Metanephros (tissue), 2 donors: ENCODE measurements around a stretch of chr2.

DNA sequence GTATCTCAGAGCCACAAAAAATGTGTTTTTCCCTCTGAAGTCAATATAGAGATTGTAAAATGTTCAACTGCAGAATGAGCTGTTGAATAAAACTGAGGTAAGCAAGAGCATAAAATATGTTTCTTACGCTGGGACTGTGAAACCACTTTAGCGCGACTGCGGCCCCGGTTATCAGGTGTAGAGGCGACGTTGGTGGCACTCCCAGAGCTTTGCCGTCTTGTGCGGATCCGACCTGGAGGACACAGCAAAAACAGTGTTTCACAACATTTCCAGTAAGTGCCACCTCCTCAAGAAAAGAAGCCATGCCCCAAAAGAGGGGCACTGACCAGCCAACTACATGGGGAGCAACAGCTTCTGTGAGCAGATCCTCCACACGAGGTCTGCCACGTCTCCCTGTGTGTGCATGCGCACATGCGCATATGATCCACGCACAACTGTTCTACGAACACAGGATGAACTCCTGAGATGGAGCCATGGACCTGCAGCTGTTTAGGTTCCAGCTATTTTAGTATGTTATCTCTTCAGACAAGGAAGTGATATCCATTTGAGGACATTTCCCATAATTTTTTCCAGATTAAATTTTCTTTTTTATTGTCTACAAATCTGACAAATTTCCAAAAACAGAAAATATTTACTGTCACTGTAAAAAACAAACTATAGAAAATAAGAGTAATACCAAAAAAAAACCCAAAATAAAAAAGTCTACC is 145.1 kb upstream of the TFCP2L1 start:
- RAMPAGE, long total RNA = no peak

DNA sequence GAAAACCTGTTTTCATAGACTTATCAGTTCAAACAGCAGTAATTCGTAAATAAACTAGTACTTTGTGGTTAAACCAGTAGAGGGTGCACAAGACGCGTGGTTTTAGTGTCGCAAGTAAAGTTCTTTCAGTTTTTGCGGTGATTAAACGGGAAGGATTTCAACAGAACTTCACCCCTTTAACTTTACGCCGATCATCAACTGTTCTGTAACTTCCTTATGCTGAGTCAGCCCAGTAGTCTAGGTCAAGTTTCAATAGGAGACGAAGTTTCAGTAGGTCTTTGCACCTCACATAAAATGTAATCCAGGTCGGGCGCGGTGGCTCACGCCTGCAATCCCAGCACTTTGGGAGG is 118.3 kb downstream of the CLASP1 start:
- RAMPAGE, long total RNA = no peak

DNA sequence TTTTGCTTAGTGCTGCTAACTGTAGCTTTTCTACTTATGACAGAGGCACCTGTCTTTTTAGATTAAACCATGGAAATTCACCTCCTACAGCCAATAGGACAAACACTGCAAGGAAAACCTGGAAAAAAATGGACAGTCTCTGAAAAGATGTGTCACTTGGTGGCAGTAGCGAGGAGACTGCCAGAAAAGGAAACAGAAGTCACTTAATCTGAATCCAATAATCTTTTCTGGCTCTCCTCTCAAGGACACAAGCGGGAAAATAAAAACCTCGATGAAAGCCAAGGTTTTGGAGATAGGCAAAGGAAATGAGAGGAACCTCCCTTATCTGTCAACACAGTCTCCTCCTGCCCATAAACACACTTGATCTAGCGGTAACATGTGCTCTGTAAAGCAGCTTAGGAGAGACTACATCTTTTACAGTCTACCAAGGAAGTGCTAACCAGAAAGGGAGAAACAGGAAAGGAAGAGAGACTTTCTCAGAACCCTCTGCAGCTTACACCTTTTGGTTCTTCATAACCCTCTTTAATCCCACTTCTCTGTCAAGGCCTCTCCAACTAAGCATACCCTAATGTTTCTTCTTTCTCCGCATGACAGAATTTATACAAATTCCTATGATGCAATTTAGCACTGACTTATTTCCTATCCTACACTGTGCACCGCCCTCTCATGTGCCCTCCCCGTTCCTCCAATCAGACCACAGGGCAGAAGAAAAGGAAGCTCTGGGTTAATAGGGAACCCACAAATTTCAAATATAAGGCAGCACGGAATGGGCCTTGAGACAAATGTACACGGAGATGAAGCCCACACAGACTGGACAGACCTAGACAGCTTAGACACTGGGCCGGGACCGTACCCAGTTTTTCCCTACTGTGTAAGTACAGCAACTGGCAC is 52.8 kb downstream of the CLASP1 start:
- RAMPAGE, long total RNA = no peak

DNA sequence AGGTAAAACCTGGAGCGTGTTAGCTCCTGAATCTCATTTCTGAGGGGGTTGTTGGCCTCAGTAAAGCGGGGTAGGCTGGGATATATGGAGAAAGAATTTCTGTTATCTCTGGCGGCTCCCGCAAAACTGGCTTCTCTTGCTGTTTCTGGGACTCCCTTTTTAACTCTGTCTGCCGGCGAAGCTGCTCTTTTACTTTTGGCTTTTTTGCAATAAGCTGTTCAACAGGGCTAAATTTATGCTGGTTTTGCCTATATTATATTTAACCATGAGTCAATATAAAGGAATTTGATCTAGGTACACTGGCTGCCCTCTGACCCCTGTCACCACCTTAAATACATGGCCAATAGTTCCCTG is 36.1 kb upstream of the CLASP1 start:
- RAMPAGE, long total RNA = no peak

- RAMPAGE, long total RNA = no peak
Measured at GRCh38 chr2:121700405-121700814, 36.3 kb downstream of the NIFK start.

GRCh38 chr2:121969072-121969709 is 213.7 kb downstream of the TSN start:
- RAMPAGE, long total RNA = no peak

DNA sequence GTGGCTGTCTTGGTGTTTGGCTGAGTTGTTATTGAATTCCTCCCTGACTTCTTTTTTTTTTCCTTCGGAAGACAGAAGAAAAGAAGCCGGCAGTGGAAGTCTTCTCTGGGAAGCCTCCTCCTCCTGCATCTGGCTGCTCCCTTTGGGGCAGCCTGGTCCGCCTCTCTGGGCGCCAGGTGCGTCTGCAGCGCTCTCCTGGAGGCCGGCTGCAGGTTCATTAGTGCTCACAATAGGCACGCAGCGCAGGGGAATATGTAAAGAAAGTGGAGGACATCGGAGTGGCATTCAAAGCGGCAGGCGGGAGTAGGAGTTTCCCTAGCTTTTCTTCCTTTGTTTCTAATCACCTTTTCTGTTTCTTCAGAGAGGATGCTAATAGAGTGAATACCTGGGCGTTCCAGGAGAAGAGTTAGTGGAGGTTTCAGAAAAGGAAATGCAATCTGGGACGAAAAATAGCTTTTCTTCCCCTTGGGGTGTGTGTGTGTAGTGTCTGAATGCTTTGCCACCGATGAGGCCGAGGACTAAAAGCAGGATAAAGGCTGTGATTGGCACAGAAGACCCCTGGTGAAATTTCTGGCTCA is 905.9 kb downstream of the TSN start:
- RAMPAGE, long total RNA = no peak

GRCh38 chr2:125695257-125695589 is 960.7 kb upstream of the GYPC start:
- RAMPAGE, long total RNA = no peak

DNA sequence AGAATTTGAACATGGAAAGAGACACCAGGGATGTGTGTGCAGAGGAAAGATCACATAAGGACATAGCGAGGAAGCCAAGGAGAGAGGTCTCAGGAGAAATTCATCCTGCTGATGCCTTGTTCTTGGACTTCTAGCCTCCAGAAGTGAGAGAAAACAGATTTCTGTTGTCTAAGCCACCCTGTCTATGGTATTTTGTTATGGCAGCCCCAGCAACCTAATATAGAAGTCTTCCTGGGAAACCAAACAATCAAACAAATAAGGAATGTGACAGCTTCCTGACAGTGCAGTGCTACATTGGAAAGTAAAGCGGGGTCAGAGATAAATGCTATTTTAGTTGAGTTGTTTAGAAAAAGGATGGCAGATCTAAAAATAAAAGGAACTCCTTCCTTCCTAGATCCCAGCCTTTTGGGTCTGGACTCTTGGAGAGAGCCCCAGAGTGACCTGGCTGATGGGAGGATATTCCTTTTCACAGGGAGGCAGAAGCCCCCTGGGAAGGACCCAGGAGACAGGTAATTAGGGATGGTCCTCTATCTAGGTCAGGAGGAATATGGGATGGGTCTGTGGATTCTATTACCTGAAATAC is 443.2 kb upstream of the GYPC start:
- RAMPAGE, long total RNA = no peak

DNA sequence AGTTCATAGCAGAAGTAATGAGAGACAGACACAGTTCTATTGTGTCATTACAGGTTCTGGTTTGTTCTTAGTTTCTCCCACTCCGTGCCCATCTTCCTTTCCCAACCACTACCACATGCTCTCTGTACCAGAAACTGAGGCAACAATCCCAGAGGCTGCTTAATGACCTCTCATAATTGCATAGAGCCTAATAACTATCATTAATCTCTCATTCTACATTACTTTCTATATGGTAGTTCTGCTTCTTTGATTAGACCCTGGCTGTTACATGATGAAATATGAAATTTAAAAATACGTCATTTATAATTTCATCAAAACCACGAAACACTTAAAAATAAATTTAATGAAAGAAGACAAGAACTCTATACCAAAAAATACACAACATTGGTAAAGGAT is 60.6 kb upstream of the GYPC start:
- RAMPAGE, long total RNA = no peak

DNA sequence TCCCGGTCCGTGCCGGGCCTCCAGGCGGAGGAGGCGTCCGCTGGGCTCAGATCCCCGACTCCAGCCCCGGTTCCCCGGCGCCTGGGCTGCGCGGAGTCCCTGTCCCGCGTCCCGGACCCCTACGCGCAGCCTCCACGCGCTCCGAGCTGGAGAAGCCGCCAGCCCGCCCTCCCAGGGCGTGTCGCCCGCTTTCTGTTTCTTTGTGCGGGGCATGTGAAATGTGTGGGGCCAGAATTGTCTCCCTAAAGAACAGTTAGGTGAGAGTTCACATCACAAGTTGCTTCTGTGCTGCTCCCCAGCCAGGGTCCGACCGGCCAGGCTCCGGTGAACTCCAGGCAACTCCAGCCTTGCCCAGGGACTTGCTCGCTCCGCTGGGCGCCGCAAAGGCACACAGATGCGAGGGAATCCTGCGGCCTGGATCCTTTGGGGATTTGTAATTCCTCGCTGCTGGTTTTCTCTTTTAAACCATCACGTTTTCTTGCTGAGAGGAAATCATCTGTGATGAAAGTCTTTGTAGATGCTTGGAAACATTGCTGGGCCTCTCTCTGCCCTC is 526 bp downstream of the GYPC start:
- RAMPAGE, long total RNA = no peak

- RAMPAGE, long total RNA = no peak
Measured at GRCh38 chr2:127060315-127061023, 46.5 kb downstream of the BIN1 start.

DNA sequence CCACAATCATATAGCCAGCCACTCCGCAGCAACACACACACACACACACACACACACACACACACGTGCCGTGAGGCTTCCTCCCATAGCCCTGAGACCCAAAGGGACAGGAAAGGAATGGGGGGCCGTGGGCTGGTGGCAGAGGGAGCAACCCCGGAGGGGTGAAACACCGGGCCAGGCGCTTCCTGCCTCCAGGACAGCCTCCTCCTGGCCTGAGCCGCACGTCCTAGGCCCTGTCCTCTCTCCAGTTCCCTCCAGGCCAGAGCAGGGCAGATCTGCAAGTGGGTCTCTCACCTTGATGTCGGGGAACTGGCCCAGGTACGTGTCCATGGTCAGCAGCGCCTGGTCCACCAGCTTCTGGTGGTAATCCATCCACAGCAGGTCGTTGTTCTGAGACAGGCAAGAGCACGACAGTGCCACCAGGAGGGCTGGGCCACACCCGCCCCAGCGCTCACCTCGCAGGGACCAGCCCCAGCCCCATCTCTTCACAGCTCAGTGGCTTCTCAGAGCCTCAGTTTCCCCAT is 37.2 kb downstream of the BIN1 start:
- RAMPAGE, long total RNA = no peak

DNA sequence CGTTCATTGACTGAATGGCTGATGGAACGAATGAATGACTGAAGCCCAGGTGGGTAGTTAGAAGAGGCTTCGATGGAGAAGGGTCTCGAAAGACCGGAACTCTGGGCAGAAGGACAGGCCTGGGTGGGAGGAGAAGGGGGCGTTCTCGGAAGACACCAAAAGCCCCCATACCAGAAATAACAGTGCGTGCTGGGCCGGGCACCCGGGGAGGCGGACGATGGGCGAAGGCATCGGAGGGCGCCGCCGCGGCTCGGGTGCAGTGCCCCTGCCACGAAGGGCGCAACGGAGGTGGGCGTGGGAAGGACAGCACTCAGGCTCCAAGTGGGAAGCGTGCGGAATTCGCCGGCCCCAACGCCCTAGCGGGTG is 1.5 kb downstream of the CYP27C1 start:
- RAMPAGE, long total RNA = no peak

- RAMPAGE, long total RNA = no peak
Measured at GRCh38 chr2:127246884-127247259, 26.8 kb upstream of the CYP27C1 start.

- RAMPAGE, long total RNA = no peak
Measured at GRCh38 chr2:127374820-127375574, 12.8 kb downstream of the MAP3K2 start.

DNA sequence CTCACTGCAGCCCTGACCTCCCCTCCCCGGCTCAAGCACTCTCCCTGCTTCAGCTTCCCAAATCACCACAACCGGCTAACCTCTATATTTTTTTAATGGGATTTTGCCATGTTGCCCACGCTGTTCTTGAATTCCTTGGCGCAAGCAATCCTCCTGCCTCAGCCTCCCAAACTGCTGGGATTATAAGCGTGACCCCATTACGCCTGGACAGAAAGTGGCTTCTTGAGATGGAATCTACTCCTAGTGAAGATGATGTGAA is 3.1 kb downstream of the MAP3K2 start:
- RAMPAGE, long total RNA = no peak

DNA sequence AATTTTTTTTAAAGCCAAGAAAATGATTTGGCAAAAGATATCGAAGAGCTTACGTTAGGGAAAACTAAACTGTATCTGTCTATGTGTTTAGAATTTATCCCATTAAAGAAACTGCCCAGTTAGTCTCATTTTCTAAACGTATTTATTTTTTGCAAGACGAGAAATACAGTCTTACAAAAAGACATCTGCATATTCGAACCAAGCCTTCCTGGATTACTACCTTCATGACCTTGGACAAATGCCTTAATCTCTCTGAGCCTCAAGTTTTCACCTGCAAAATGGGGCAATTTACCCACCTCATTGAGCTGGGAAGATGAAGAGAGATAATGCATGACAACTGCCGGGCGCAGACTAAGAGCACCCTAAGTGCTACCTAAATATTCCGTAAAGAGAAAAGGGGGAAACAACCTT is 1.1 kb downstream of the MAP3K2 start:
- RAMPAGE, long total RNA = no peak

DNA sequence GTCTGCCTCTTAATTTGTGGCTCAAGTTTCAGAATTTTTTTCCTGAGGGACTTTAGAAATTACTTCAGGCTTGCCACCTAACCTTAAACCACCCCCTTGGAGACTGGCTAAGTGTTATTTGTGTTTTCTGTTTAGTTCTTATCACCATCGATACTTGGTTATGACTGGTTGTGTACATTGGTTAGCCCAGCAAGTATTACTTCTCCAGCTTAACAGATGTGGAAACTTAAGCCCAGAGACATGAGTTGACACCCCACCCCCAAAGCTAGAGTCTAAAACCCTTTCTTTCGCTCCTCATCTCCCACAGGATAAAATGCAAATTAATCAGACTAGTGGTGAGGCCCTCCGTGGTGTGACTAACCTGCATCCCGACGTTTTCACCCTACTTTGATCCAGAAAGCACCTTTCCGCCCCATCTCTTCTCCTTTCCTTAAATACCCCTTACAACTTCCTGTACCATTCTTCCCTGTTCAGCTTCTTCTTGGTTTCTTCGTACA is 680 bp upstream of the MAP3K2 start:
- RAMPAGE, long total RNA = no peak

DNA sequence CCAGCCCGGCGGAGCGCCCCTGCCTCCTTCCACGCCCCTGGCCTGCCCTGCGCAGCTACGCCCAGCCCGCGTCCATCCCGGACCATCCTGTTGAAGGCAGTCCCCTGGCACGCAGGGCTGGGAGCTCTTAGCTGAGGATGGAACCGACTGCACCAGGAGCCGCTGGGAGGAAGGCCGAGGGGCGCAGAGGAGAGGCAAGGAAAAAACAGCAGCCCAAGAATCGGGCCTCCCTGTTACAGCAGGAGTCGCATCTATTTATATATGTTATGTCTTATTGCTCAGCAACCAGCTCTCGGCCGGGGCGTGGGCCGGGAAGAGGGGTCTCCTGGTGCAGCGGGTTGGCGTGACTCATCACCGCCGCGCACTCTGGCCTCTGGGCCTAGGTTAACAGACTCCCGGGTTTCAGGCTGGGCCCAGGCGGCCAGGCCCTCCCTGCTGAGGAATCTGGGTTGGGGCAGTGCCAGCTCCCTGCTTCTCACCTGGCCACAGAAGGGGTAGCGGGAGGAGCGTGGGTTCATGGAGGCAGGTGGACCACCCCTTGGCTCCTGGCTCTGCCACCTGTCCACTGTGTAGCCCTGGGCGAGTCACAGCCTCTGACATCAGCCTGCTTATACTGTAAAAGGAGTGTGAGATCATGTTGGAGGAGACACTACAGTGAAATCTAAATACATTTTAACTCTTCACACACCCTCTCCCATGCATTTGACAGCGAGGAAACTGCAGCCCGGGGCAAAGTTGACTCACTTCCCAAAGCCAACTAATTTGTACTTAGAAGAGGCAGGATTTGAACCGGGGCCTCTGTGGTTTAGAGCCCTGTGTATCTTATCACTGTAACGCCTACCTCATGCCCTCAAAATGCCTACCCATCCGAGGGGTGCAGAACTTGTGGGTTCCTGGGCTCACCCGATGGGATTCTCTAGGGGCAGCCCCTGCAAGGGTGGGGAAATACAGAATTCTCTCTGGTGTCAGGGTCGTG is 13.5 kb upstream of the MAP3K2 start:
- RAMPAGE, long total RNA = no peak